Daoy (cell line): ENCODE data around the gene PPP2R3B.

DNA sequence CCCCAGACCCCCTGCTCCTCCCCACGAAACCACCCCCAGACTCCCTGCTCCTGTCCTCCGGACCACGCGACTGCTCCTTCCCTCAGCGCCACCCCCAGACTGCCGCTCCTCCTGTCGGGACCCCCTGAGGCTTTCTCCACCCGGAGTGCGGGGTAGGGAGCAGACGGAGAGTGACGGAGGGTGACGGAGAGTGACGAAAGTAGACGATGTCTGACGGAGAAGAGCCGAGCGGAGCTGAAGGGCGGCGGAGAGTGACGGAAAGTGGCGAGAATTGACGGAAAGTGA lies 267.3 kb upstream of the PLCXD1 start:
- RAMPAGE, long total RNA: no peak

GRCh38 chrX:19099-19298 lies 262.2 kb upstream of the PLCXD1 start:
- RAMPAGE, long total RNA: no peak

DNA sequence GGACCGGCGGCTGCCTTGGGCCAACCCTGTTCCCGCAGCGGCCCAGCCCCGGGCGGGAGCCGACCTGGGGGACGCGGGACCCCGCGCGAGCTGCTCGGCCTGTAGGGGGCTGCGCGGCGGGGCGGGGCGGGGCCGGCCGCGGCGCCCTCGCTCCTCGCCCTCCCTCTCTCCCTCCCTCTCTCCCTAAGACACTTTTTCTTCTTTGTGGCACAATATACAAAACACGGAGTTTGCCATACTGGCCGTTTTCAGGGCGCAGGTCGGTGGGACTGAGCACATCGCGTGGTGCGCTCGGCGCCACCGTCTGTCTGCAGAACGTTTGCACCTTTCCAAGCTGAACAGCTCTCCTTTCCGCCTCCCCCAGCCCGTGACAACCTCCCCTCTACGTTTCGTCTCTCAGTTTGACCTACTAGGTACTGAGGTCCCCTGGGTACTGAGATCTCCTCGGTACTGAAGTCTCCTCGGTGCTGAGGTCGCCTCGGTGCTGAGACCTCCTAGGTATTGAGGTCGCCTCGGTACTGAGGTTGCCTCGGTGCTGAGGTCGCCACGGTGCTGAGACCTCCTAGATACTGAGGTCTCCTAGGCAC lies 261.2 kb upstream of the PLCXD1 start:
- RAMPAGE, long total RNA: no peak

DNA sequence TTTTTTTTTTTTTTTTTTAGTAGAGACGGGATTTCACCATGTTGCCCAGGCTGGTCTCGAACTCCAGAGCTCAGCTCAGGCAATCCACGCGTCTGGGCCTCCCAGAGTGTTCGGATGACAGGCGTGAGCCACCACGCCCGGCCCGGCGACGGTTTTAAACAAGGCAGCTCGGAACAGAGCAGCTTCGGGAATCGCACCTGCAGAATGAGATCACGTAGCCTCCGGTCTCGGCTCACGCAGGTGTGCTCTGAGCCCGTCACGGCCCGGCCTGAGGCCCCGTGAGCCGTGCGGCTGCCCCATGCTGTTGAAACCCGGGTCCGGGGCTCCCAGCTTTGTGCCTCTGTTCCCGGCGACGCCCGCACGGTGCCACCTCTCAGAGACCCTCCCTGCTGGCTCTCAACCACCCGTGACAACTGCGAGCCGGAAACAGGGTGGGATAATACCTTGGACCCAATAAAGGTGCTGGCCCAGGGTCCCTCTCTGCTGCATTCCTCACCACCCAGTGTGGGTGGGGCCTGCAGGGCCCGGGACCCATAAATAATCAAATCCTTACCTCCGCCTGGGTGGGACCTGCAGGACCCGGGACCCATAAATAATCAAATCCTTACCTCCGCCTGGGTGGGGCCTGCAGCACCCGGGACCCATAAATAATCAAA lies 13.4 kb upstream of the PLCXD1 start:
- RAMPAGE, long total RNA: no peak

GRCh38 chrX:276030-276505 lies 5.1 kb upstream of the PLCXD1 start:
- RAMPAGE, long total RNA: no peak

DNA sequence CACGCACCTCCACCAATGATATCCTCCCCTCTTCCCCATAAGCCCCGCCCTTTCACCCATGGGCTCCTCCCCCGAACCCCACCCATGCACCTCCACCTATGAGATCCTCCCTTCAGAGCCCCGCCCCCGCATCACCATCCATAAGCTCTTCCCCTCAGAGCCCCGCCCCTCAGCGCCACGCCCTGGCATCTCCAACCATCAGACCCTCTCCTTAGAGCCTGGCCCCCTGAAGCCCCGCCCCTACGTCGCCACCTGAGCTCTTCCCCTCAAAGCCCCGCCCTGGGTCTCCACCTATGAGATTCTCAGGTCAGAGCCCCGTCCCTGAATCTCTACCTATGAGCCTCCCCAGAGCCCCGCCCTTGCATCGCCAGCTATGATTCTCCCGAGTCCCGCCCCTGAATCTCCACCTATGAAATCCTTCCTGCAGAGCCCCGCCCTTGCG lies 748 bp downstream of the GTPBP6 start:
- RAMPAGE, long total RNA: no peak

DNA sequence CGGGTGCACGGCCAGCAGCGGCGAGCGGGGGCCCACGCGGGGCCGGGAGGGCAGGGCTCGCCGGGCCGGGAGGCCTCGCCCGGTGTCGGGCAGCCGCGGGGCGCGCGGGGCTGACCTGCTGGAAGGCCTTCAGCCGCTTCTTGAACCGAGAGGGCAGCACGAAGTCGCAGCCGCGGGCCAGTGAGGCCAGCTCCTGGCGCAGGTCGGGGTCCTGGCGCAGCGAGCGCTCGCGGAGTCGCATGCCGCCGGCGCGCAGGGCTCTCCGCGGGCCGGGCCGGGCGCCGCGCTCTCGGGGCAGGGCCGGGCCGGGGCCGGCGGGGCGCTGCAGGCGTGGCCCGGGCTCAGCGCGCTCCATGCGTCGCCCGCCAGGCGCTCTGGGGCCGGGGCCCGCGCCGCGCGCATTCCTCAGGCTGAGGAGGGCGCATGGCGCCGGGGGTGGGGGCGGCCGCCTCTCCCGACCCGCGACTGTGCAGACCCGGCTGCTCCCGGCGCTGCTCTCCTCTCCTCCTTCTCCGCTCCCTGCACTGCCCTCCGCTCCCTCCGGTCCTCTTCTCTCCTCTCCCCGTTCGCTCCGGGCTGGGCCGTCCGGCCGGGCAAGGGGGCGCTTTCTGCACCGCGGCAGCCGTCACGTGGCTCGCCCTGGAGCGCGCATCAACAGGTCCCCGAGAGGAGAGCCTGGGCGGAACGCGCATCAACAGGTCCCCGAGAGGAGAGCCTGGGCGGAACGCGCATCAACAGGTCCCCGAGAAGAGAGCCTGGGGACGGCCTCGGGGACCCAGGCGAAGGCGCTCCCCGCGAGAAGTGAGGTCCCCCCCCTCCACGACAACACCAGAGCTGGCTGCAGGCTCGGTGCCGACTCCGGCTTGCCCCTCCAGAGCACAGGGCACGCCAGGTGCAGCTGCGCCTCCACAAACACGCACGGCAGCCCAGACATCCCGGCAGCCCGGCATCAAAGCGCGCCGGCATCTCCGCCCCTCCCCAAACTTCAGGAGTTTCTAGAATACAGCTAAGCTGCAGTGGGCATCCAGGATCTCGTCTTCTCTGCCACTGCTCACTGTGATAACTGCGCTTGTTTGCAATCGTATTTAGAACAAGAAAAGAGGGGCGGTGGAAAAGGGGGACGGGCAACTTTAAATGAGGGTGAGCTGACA lies 12.9 kb downstream of the PPP2R3B start:
- RAMPAGE, long total RNA: no peak

GRCh38 chrX:386458-387609 lies at the start of gene PPP2R3B:
Gene PPP2R3B (minus strand): TSS chrX:386907.
- RAMPAGE, long total RNA: no peak

DNA sequence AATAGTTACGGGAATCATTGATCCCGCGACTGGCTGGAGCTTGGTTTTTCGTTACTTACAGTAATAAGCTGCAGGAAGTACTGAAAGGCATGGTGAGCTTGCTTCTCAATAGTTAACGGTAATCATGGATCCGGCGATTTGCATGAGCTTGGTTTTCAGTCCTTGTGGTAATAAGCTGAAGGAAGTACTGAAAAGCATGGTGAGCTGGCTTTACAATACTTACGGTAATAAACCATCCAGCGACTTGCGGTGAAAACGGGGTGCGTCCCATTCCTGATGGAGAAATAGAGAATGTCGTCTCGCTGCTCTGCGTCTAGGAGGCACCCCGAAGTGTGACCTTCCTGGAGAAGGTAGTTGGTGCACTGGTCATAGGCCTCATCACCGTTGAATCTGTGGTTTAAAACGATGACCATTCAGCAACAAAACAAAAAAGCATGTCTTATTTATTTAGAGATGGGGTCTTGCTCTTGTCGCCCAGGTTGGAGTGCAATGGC lies 6.2 kb downstream of the CRLF2 start:
- RAMPAGE, long total RNA: no peak

- RAMPAGE, long total RNA: no peak
Measured at GRCh38 chrX:1359450-1360801, 23.3 kb downstream of the IL3RA start.

- RAMPAGE, long total RNA: no peak
Measured at GRCh38 chrX:1388154-1388595, 3.7 kb downstream of the SLC25A6 start.

- RAMPAGE, long total RNA: no peak
Measured at GRCh38 chrX:1394908-1395612, 3.1 kb upstream of the SLC25A6 start.

DNA sequence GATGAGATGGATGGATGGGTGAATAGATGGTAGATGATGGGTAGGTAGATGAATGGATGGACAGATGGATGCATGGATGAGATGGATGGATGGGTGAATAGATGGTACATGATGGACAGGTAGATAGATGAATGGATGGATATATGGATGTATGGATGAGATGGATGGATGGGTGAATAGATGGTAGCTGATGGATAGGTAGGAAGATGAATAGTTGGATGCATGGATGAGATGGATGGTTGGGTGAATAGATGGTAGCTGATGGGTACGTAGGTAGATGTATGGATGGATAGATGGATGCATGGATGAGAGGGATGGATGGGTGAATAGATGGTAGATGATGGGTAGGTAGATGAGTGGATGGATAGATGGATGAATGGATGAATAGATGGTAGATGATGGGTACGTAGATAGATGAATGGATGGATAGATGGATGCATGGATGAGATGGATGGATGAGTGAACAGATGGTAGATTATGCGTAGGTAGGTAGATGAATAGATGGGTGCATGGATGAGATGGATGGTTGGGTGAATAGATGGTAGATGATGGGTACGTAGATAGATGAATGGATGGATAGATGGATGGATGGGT lies 12.8 kb upstream of the SLC25A6 start:
- RAMPAGE, long total RNA: no peak

DNA sequence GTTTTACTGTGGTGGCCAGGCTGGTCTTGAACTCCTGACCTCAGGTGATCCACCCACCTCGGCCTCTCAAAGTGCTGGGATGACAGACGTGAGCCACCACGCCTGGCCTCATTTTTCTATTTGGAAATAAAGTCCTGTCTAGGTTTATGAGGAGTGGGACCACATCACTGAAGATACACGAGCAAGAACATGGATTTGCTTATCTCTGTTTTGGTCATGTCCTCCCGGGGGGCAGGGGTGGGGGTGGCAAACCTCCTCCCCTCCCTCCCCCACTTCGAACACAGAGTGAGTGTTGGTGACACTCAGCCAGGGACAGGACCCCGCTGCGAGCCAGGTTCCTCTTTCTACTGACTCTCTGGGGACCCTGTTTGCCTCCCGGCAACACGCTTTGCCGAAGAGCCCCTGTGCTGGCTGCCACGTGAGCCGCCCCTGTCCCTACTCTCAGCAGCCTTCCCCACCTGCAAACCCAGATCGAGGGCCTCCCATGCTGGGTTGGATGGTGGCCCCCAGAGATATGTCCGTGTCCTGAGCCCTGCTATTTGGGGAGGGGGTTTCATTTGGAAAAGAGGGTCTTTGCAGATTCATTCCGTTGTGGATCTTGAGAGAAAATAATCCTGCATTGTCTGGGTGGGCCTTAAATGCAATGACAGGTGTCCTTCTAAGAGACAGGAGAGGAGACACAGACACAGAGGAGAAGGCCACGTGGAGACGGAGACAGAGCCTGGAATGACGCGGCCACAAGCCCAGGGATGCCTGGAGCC lies 34.7 kb downstream of the P2RY8 start:
- RAMPAGE, long total RNA: no peak

GRCh38 chrX:1593239-1593680 lies 1.9 kb downstream of the AKAP17A start:
- RAMPAGE, long total RNA: no peak

GRCh38 chrX:2462689-2463200 lies 38.0 kb downstream of the DHRSX start:
- RAMPAGE, long total RNA: no peak

DNA sequence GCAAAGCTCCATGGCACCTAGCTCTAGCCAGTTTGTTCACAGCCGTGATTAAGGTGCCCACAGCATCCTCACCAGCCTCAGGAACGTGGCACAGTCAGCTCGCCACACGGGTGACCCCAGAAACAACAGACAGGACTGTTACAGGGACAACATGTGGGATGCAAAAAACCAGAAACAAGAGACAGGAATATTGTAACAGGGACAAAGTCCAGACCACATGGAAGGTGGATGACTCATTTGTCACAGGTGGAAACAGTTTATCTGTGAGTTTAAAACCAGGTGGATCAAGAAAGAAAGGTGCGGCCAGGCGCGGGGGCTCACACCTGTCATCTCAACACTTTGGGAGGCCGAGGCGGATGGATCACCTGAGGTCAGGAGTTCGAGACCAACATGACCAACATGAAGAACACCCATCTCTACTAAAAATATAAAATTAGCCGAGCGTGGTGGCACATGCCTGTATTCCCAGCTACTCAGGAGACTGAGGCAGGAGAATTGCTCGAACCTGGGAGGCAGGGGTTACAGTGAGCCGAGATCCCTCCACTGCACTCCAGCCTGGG lies 23.4 kb downstream of the DHRSX start:
- RAMPAGE, long total RNA: no peak

DNA sequence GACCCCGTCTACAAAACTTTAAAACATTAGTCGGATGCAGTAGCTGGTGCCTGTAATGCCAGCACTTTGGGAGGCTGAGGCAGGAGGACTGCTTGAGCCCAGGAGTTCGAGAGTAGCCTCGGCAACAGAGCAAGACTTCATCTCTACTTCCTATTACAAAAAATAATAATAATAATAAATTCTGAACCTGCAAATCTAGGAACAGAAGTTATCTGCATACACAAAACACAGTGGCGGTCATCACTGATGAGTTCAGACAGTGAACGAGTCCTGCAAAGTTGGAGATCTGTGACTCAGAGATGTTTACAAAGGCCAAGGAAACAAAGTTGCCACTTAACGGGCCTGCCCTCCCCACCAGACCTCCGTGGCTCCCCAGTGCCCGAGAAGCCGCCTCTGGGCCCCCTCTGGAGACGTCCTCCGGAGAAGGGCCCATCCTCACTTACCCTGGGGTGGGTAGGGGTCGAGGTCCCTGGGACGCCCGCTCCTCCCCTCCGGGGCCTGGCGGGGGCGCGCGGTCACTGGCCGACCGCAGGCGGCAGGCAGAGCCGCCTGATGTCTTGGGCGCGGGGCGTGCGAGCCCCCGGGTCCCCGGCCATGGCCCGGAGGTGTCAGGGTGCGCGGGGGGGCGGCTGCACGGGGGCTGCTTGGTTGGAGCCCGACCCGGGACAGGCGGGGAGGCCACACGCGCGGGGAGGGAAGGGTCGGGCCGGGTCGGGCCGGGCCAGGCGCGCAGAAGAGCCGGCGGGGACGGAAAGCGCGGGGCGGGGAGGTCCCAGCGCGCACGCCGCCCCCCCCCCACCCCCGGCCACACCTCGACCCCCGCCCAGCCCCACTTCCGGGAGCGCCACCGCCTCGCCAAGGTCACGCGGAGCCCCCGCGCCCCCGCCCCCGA lies 662 bp downstream of the DHRSX start:
- RAMPAGE, long total RNA: no peak

DNA sequence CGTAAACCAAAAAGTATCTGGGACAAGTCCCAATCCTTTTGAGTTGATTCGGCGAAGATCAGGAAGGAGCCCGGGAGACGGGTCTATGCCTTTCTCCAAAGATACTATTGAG lies 81.5 kb upstream of the CD99 start:
- RAMPAGE, long total RNA: no peak

GRCh38 chrX:2654638-2655989 lies 36.0 kb upstream of the CD99 start:
- RAMPAGE, long total RNA: no peak